ENCODE results near the gene XPA.

- RRBS = 3% methylated on average over 36 of the region's 110 CpGs
Observed at GRCh38 chr9:95510143-95511342, 1.5 kb upstream of the PTCH1 start.

- RRBS = no CpG with 5 or more reads among the region's 1 CpG
Observed at GRCh38 chr9:95879916-95880348, 4.4 kb downstream of the ERCC6L2 start.

DNA sequence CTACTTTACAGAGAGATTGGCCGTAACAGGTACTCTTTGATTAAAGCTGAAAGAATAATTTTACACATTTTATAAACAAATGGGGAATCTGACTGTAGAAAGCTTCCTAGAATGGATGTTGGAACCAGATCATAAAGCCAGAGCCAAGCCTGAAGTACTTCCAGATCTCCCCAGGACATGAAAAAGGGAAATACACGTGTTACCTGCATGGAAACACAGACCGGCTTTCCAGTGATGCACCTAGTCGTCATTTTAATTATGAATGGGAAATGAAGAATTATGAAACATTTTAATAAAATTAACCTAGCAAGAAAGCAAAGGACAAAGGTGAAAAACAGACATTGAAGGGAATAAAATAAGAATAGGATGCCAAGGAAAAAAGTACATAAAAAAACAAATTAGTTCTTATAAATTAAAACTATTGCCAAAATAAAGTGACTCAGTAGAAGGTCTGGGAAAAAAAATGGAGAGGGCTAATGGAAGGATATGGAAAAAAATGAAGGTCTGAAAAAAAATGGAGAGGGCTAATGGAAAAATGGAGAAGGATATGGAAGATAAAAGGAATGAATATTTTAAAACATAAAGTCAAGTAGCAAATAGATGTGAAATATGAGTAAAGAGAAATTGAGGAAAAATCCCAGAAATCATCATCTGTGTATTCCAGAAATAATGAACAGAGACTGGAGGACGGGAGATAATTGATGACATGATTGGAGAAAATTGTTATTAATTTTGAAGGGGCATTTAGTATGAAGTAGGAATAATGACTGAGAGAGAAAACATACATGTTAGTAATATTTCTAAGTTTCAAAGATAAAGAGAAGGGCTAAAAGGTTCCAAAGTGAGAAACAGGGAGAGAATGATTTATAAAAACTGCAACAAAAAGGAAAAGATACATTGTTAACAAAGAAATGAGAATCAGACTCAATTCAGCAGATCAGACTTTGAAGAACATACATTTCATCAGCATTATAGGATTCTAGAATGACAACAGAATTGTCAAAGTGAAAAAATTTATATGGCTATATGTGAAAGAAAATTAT, 66.9 kb downstream of the ERCC6L2 start:
- RRBS = no CpG with 5 or more reads among the region's 5 CpGs

DNA sequence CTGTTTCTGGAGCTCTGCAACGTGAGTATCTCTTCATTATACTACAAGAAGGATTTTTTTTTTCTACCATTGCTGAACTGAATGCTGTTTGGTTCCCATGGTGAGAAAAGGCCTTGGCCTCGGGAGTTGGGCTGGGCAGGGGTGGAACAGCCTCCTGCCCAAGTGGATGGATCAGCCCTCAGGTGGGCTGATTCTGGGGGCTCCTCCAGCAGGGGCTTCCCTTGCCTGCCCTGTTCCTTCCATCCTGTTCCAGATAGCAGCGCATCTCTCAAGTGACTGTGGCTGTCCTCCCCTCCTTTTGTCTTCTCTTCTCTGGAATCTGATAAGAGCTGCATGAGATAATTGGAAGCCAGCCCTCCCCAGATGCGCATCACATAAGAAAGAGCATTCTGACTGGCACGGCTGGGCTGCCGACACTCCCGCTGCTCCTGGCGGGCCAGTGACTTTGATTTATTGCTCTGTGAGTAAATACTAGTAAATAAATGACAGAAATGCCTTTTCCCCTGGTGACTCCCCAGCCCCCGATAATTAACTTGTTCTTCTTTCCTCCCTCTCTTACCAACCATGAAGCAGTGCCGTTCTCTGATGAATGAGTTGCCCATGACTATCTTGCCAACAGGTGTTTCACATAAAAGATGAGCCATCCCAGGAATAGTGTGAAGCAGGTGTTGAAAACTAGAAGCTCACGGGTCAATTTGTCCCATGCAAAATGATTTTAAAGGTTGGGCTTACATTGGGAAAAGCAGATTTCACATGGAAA, 212.2 kb downstream of the ERCC6L2 start:
- RRBS = no CpG with 5 or more reads among the region's 11 CpGs

GRCh38 chr9:96407100-96407425, 11.1 kb downstream of the ZNF367 start:
- RRBS = no CpG with 5 or more reads among the region's 15 CpGs

- RRBS = no CpG with 5 or more reads among the region's 6 CpGs
Observed at GRCh38 chr9:96486140-96486648, 36.2 kb downstream of the HABP4 start.

- RRBS = no CpG with 5 or more reads among the region's 13 CpGs
Observed at GRCh38 chr9:96603362-96604471, 15.9 kb downstream of the CDC14B start.

GRCh38 chr9:96818129-96818724, 36.1 kb downstream of the ZNF782 start:
- RRBS = no CpG with 5 or more reads among the region's 4 CpGs

DNA sequence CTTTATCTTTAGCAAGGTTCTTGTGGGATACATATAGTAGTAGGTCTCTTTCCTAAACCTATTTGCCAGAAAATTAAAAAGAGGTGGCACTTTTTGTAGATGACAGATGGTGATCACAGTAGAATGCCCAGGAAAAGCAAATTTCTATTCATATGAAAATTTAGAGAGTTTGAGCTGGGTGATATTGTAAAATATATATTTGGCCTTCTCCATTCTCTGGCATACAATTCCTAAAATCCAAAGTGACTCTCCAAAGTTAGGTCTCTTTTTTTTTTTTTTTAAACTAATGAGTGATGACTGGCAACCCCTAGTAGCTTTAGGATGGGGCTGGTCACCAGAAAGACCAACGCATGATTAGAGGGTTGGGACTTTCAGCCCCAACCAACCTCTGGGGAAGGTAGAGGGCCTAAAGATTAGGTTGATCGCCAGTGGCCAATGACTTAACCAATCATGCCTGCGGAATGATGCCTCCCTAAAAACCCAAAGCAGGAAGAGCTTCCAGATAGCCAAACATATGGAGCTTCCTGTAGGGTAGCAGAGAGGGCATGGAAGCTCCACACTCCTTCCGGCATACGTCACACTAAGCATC, 38.8 kb downstream of the TDRD7 start:
- RRBS = no CpG with 5 or more reads among the region's 5 CpGs

DNA sequence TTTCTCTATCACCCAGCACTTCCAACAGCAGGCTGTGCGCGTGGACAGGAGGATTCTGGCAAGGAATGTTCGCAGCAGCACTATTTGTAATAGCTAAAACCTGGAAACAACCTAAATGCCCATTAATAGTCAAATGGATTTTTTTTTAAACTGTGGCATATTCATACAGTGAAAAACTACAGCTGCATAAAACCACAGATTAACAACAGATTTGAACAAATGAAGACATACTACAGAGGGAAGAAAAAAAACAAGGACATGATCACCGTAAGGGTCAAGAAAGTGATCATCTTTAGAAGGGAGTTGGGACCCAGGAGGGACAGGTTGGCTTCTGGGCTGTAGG, 1.3 kb upstream of the TMOD1 start:
- RRBS = no CpG with 5 or more reads among the region's 4 CpGs

- RRBS = no CpG with 5 or more reads among the region's 64 CpGs
Observed at GRCh38 chr9:97502002-97502768, 719 bp downstream of the TMOD1 start.

GRCh38 chr9:97531971-97532417, 30.5 kb downstream of the TMOD1 start:
- RRBS = no CpG with 5 or more reads among the region's 7 CpGs

DNA sequence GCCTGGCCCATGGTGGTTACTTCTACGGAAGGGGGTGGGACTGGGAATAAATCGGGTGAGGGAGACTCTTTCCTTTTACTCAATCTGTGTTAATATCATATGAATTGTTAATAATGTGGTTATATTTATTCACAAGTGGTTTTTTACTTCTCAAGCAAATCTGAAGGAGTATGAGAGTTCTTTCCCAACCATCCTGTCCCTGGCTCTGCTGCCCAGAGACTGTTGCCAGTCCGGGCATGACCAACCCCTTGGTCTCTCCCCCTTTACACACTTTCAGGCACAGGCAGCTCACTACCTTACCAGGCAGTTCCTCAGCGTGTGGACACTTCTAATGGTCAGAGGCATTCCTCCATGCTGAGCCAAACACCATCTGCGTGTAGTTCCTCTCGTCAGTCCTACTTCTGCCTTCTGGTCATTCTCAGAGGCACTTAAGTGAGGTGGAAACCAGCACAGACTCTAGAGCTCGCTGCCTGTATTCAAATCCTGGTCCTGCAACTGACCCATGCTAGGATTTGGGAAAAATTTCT, 56.2 kb downstream of the TSTD2 start:
- RRBS = no CpG with 5 or more reads among the region's 7 CpGs

GRCh38 chr9:97634116-97634874, 674 bp downstream of the NCBP1 start:
- RRBS = no CpG with 5 or more reads among the region's 16 CpGs

GRCh38 chr9:97662701-97663292, 29.2 kb downstream of the NCBP1 start:
- RRBS = no CpG with 5 or more reads among the region's 2 CpGs

- RRBS = under 1% methylated on average over 20 of the region's 87 CpGs
Observed at GRCh38 chr9:97696608-97697821, at the start of gene XPA. Gene XPA, minus strand, starts transcription at chr9:97697340.

DNA sequence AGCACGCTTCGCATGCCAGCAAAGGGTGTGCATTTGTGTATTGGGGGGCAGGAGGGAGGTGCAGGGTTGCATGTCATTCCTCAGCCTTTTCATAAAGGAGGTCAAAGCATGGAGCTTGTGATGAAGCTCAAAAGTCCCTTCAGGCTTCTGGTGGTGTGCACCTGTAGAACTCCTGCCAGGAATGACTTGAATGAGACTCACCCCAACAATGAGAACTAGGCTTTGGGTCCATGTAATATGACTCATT, 17.4 kb upstream of the XPA start:
- RRBS = no CpG with 5 or more reads among the region's 2 CpGs

DNA sequence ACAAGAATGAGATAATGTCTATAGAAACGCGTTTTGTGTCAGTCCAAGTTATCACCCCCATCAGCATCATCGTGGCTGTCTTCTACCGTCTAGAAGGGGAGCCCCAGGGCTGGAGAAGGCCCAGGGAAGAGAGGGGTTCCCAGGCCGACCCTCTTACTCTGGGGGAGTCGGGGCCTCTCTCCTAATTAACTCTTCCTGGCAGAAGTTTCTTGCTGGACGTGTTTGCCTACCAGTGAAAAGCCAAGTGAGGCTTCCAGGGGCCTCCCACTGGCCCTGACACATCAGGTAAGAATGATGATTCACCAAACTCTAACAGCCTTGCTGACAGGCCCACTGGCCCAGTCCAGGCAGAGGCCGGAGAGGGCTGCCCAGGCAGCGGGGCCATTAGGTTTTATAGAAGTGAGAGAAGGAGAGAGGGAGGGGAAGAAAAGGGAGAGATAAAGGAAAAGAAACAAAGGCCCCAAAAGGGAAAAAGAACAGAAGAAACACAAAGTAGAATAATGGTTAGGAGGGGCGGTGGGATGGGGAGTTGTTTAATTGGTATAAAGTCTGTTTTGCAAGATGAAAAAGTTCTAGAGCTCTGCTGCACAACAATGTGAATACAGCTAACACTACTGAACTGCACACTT, 50.8 kb upstream of the FOXE1 start:
- RRBS = no CpG with 5 or more reads among the region's 10 CpGs

DNA sequence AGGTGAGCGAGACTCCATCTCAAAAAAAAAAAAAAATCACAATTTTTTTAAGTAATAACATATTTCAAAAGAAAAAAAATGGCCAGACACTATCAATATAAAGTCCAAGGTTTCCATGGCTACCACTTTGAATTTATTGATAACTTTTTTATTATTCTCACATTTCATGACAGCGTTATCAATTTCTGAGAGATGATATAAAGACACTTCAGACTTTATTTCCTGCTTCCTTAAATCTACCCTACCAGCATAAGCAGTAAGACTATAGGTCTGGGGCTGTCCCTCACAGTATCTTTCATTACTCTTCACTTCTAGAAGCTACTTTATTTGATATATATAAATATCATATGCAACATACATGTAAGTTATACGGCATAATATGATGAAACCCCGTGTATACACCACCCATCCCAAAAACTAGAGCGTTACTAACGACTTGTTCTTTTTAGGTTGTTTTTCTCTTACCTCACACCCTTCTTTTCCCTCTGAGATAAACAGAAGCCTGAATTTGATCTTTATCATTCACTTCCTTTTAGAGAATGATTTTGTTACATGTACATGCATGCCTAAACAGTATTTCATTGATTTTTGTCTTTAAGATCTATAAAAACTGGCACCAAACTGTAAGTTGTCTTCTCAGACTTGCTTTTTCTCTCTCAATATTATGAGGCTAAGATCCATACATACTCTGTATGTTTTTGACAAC, 3.8 kb downstream of the TRMO start:
- RRBS = no CpG with 5 or more reads among the region's 6 CpGs

- RRBS = no CpG with 5 or more reads among the region's 11 CpGs
Observed at GRCh38 chr9:97923710-97924626, 1.7 kb upstream of the TRMO start.